Hair follicular keratinocyte (primary cell): ENCODE data around the genes ZFTA, OTUB1, FLRT1 and STIP1.

DNA sequence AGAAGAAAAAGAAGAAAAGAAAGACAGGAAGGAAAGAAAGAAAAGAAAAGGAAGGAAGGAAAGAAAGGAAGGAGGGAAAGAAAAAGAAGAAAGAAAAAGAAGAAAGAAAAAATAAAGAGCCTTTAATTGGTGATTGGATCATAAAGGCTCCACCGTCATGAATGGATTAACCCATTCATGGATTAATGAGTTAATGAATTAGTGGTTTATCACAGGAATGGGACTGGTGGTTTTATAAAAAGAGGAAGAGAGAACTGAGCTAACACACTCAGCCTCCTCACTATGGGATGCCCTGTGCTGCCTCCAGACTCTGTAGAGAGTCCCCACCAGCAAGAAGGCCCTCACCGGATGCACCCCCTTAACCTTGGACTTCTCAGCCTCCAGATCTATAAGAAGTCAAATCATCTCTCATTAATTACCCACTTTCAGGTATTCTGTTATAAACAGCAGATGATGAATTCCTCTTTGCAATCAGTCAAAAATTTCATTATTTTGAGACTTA, 9.1 kb upstream of the PLAAT2 start:
- RAMPAGE, long total RNA, result no peak

GRCh38 chr11:63574412-63575416, 11.5 kb upstream of the PLAAT2 start:
- RAMPAGE, long total RNA, result no peak

GRCh38 chr11:63583218-63583829, 20.1 kb upstream of the PLAAT2 start:
- RAMPAGE, long total RNA, result no peak

- RAMPAGE, long total RNA, result no peak
These were observed 8.1 kb upstream of the PLAAT3 start for GRCh38 chr11:63622250-63622903.

GRCh38 chr11:63765212-63765900, 3.2 kb downstream of the ZFTA start:
- RAMPAGE, long total RNA, result no peak

- RAMPAGE, long total RNA, result no peak
These were observed at the start of gene ZFTA for GRCh38 chr11:63768578-63769636. TSS of gene ZFTA (minus strand) at chr11:63768775.

GRCh38 chr11:63769637-63770424, 1.3 kb upstream of the ZFTA start:
- RAMPAGE, long total RNA, result no peak

DNA sequence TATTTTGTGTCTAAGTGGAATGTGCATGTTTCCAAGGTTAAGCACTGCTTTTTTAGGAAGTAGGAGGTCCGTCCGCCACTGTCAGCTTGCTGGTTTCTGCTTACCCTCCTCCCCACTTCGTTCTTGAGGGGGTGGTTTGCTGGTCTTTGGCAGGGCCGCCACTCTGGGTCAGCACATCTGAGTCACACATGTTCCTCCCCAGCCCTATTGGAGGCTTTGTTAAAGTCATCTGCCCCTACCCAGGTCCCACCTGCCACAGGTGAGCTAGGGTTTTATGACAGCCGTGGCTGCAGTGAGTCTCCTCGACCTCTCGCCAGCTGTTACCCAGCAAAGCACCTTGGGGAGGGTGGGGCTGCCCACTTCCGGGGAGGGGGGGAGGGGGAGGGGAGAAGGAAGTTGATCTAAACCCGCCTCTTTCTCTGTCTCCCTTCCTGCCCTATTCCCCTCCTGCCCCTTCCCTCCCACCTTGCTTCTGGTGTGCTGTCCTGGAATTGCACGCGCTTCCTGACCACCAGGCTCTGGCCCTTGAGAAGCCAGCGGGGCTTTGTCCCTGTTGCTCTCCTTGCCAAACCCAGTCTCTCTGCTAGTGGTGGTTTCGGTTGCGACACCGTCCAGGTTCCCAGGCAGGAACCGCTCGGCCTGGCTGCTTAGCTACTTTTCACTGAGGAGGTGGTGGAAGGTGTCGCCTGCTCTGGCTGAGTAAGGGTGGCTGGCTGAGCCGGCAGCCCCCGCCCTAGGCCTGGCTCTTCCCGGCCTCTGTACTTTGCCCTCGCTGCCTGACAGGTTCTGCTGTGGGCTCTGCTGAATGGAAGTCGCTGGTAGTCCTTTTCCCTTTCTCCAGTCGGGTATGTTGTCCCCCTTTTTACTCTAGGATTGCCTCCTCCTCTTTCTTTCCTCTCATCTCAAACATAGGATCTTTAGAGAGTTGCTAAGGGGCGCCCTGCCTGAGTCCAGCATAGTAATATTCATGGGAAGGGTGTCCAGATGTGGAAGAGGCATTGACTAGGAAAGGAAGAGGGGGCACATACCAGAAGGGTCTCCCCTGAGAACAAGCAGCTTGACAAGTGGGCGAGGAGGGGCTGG, 28.5 kb downstream of the RCOR2 start:
- RAMPAGE, long total RNA, result no peak

DNA sequence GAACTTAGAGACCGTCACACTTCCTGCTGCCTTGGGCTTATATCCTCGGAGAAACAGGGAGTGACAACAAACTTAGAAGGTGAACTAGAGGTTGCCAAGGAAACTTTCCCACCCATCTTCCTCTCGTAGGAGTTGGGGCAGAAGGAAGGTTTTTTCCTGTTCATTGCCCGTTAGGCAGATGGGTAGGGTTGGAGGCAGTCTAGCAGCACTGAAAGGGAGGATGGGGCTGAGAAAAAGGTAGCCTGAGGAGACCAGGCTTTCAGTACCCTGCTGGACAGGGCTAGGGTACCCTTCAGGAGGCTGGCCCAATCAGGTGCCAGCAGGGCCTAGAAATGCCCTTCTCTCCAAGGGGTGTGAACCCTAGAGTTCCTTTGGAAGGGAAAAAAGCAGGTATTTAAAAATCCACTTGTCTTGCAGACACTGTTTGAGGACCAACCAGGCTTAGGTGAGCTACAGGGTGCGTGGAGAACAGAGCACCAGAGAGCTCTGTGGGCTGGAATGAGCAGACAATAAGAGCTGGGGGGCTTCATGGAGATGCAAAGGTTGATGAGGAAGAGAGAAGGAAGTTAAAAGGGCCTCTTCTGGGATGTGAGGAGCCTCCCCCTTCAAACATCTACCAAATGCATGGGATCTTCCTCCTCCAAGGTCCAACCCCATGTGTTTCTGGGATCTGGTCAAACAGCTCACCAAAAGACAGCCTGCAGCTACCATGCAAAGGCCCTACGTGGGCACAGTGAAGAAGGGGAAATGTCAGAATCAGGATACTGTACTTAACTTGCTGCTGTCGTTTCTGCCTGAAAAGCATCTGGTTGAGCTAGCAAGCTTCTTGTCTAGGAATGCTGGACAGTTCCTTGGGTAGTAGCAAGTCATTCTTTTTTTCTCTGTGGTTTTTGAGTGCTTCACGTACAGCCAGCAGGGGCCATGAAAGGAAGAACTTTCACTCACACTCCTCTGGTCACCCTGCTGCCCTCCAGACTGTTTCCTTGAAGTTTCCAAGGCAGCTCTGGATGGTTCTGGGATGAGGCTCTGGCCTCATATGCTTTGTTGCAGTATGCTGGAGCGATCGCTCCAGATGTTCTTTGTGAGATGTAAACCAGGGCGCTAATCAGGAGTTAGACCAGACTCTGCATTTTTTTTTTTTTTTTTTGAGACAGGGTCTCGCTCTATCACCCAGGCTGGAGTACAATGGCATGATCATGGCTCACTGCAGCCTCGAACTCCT, 25.0 kb downstream of the RCOR2 start:
- RAMPAGE, long total RNA, result no peak

DNA sequence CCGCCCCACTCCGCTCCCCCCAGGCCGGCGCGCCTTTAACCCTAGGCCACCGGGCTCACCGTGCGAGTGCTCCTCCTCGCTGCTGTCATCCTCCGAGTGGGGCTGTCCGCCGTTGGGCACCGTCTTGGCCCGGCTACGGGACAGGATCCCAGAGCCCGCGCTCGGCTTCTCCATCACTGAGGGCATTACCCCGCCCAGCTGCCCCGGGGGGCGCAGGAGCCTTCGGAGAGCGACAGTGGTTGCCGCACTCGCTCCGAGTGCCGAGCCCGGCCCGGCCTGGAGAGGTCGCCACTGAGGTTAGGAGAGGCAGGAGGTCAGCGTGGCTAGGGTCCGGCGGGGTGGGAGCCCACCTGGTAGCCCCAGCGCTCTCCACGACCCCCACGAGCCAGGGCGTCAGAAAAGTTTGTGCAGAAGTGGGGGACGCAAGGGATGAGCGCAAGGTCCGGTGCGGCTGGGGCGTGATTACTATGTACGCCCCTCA, 653 bp downstream of the RCOR2 start:
- RAMPAGE, long total RNA, result no peak

DNA sequence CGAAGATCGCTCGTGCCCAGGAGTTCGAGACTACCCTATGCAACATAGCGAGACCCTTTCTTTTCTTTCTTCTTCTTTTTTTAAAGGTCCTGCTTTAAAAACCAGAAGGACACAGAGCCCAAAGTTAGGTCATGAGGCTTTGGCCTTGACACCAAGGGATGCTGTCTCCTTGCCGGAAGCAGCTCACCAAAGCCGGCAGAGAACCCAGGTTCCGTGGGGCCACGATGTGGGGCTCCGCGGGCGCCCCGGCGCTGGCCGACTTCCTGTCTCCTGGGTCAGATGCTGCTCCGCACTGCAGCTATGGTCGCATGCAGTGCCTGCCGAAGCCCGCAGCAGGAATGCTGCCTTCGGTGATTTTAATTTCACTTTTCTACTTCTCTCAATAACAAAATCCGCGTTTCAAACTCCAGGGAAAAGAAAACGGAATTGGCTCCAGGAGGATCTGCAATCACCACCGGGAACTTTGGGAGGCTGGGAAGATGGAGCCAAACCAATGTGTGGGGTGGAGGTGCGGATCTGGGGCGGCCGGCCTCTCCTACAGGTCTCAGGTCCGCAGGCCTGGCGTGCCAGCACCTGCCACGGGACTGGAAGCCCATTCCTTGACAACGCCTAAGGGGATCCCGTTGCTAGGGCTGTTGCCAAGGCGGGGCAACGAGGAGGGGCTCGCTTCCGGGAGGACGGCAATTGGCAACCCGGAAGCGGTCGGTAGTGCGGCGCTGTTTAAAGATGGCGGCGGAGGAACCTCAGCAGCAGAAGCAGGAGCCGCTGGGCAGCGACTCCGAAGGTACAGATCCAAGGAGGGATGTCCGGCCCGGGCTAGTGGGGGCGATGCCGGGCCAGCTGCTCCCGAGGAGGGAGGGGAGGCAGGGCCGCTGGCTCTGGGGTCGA, at the start of gene OTUB1:
Gene OTUB1 (plus strand): TSS at position 708 of the 888 bp plus-strand sequence.
- RAMPAGE, long total RNA, result start-site peak on the plus strand centred at position 717 of the sequence, 14 bp wide, 183 and 272 reads in 2 replicates

DNA sequence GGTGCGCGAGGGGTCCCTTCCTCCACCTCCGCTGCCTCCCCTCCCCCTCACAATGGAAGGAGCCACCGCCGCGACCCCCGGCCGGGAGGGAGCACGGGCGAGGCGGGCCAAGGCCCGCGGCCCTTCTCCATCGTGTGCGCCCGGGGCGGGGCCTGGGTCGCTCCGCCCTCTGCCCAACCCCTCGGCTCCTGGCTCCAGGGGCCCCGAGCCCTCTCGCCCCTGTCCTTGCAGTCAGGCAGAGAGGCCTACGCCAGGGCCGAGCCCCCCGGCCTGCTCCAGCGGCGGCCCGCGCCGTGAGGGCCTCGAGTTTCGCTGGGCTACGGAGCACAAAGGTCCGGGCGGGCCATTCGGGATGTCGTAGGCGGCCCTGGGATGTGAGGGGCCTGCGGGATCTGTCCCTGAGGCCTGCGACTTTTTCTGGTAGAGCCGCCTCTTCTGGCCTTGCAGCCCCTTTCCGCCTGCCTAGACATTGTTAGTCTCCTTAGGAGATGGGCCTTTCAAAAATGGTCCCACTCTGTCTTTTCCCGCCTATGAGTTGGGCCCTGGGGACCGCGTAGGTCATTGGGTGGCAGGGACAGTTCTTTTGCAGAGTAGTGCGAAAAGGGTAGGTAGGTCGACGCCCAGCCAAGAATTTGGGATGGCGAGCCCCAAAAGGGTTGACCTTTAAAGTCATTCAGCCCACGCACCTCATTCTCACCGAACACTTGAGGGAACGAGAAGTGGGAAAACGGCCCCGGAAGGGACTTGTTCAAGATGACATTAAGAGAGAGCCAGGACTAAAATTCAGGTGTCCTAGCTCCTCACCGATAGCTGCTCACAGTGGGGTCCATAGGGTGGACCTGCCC, 603 bp downstream of the OTUB1 start:
- RAMPAGE, long total RNA, result no peak

DNA sequence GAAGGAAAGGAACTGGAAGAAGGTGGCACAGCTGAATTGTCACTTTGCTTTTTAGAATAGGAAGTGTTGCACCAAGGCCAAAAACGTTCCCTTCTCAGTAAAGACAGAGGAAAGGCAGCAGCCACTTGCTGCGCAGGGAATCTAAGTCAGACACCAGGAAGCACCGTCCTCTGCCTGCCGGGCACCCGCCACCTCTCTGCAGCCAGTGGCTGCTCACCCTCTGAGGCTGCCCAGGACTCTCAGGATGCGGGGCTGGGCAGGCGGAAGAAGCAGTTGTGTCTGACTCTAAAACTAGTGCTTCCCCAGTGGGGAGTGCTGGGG, 7.9 kb upstream of the FLRT1 start:
- RAMPAGE, long total RNA, result no peak

DNA sequence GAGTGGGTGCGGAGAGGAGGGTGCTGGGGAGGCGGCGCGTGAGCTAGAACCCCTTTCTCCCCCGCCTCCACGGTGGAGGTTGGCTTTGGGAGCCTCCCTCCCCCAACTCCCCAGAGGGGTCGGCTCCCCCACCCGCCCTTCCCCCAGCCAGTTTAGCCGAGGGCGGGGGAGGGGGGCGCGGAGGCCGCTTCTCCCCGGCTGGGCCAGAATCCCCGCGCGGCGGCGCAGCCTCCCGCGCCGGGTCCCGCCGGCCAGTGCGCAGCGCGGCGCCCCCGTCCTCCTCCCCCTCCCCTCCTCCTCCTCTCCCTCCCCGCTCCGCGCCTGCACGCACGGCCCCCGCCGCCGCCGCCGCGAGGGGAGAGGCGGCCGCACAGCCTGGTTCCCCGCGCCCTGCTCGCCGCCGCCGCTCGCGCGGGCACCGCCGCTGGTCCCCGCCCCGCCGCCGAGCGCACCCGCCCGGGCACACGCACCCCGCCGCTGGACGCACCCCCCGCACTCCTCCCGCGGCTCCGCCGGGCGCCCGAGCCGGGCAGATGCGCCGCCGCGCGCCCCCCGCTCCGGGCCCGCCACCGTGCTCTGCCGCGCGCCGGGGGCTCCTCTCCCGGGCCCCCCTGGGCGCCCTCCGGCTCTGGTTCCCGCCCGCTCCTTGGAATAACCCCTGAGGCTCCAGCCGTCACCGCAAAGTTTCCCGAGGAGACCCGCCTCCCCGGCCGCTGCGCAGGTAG, at the start of gene FLRT1:
Gene FLRT1 (plus strand): TSS at position 493 of the 725 bp plus-strand sequence.
- RAMPAGE, long total RNA, result no peak

DNA sequence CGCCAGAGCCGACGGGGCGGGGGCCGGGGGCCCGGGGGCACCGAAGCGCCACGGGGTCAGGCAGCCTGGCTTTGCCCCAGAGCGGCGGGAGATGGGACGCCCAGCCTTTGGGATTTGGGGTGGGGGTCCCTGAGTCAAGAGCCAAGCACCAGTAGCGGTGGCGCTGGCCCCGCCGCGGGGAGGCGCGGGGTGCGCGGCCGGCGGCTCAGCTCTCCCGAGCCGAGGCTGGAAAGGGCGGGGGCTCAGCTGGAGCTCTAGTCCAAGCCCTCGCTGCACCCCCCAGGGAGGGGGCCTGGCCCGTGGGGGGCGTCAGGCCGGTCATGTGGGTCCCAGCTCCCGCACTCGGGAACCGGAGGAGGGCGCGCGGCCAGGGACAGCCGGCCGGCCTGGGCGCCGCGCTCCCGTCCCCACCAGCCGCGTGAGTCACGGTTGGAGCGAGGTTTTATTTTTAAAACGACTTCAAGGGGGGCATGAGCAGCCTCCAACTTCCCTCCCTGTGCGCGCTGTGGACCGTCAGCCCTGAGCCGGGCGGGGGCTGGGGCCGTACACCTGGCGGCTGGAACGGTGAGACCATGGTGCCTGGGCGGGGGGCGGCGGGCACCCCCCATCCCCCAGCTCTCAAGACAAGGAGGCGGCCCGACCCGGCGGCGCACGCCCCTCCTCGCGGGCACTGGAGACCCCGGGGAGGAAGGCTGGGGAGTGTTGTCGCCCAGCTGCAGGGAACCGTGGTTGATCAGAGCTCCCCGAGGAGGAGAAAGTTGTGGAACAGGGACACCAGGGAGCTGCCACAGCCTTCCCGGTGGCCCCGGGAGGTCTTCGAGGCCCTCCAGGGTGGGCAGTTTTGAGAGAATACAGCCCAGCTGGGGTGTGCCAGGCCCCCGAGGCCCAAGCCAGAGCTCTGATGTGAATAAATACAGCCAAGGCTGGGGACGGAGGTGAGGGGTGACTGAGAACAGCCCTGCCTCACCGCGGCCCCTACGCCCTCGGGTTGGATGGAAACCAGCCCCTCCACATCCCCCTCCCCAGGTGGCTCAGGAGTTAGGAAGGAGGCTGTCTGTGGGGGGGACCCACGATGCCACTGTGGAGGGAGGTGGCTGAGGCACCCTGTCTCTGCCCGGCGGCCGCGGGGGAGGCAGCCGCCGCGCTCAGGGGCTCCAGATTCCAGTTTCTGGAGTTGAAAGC, 872 bp downstream of the FLRT1 start:
- RAMPAGE, long total RNA, result no peak

GRCh38 chr11:64058326-64058939, 22.7 kb downstream of the FLRT1 start:
- RAMPAGE, long total RNA, result no peak

GRCh38 chr11:64185926-64186449, at the start of gene STIP1:
TSS of gene STIP1 (plus strand) at chr11:64186171.
- RAMPAGE, long total RNA, result start-site peak on the plus strand at chr11:64186189-64186208, 97 and 270 reads in 2 replicates

GRCh38 chr11:64208710-64209700, 2.5 kb downstream of the FERMT3 start:
- RAMPAGE, long total RNA, result no peak

DNA sequence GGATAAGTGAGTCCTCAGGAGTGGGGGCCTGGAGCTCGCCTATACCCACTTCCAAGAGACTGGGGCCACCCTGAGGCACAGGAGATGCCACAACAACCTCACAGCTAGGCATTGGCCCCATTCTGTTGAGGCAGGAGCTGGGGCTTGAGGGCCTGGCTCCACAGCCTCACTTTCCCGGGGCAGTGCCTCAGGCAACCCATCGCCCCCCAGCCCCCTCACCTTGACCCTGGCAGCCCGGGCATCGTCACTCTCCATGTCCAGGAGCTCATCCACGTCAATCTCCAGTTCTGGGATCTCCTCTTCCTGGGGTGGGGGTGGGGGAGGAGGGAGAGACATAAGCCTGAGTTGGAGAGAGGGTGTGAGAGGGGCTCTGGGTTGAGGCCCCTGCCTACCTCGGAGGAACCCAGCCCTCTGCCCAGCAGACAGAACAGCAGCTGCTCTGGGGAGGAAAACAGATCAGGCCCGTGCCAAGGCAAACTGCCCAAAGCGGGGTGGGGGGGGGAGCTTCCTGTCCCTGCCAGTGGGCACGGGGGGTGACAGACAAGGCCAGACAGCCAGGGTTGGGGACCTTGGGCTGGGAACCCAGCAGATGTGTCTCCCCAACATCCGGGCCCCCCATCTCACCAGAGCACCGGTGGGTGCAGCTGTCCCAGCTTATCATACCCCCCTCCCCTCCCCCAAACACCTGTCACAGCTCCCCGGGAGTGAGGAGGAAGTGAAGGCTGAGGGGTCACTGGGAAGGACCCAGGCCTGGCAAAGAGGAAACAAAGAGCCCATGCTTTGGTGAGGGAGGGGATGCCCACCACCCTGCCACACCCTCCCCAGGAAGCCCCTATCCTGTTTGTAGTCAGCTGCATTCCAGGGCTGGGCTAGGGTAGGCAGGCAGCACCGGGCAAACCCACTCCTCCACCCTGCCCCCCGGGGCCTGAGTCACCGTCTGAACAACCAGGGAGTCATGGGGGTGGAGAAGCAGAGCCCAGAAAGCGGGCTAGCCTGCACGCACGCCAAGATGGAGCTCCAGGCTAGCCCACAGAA, 1.4 kb downstream of the PPP1R14B start:
- RAMPAGE, long total RNA, result no peak

DNA sequence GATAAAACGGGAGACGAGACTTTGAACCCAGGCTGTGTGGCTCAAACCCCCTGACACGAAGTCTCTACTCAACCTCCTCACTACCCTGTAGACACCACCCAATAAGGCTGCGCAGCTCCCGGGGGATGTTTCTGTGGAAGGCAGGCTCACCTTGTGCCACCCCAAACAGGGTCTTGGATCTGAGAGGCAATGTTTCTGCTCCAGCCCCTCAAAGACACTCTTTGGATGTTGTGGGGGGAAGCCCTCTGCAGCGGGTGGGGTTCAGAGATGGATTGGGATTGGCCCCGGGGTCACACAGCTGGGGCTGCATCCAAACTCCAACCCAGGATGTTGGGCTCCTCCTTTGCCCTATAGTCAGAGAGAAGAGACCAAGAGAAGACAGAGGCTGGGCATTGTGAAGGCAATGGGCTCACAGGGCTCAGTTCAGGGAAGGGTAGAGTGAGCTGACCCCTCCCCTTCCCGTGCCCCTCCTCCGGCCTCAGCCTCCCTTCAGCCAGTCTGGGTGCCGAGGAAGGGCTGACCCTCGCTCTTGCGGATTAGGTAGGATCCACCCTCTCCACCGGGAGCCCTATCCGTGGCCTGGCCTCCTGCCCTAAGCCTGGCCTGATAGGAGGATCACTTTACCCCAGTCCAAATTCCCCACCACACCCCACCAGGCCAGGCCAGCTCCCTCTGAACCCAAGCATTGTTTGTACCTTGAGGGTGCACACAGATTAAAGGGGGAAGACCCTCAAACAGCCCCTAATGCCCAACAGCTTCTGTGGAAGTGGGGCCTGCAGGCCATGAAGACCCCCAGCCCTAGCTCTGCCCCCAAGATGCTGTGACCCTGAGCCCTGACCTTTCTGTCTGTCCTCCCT, 1.7 kb upstream of the PPP1R14B start:
- RAMPAGE, long total RNA, result no peak